Aorta (tissue), 1 donor: ENCODE data around the genes PEPD, LSM14A, ZNF302 and USF2.

DNA sequence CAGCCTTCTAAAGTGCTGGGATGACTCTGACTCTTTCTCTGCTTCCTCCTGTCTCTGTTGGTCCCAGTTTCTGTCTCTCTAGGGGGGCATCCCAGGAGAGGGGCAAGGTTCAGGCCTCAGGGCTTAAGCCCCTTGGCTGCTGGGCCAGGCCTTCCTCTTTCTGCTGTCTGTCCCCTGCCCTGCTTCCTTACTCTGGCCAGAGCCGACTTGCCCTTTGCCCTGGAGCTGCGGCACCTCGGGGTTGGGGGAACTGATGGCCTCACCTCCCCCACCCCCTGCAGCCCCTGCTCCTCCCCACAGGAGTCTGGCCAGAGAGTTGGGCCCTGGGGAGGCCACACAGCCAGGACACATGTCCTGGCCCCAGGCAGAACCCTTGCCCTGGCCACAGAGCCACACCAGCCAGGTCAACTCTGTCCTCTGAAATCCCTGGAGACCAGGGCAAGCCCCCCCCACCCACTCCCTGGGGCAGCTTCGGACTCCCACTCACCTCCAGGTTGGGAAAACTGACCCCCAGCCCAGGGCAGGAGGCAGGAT is 23.8 kb downstream of the CEBPA start:
- PRO-cap = no peak

GRCh38 chr19:33301936-33302365 is 383 bp downstream of the CEBPA start:
- PRO-cap = no peak

GRCh38 chr19:33426820-33427050 is 53.2 kb downstream of the CEBPG start:
- PRO-cap = no peak

DNA sequence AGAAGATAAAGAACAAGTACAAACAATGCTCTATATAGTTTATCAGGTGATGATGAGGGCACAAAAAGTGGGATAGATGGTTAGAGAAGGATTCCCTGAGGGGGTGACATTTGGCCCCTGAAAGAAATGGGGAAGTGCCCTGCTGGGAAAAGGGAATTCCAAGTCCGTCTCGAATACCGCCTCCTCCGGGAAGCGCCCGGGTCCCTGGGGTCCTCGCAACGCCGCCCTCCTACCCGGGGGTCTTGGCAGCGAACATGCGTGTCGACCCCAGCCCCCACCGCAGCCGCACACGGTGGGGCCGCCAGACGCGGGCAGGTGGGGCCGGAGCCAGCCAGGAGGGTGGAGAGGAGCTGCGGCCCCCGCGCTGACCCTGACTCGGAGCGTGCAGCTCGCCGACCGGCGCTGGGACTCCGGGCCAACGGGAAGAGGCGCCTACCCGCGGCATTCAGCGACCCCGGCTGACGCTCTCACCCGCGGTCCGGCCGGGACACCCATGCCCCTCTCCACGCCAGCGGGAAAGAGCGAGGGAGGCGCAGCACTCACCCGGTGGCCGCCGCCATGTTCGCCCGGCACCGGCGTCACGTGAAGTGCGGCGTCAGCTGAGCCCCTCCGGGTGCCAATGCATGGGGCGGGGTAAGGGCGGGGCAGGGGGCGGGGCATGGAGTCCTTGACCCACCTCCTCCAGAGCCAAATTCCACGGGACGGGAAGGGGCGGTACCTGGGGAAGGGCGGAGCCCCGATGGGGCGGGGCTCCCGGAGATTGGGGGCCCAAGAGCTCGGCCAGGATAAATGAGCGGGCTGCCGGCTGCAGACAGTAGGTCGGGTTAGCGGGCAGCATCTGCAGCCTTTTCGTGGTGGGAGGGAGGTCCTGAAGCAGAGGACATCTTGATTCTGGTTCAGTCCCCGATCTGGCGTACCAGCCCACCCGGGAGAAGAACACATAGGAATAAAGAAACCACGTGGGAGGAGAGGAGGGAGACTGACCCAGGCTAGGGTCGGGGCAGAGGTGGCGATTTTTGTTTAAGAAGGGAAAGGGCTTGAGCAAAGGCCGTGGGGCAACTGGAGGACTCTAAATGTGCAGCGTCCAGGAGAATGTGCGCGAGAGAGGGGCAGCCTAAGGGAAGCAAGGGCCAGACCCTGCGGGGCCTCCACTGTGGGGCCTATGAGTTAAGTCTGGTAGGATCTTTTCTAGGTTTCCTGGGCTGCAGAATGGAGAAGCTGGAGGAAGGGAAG is at the start of gene PEPD:
Gene PEPD, minus strand, starts transcription at position 591 of the 1,233 bp plus-strand sequence.
- PRO-cap = bidirectional peak, plus-strand start at position 788 of the sequence, minus-strand start at position 556 of the sequence

DNA sequence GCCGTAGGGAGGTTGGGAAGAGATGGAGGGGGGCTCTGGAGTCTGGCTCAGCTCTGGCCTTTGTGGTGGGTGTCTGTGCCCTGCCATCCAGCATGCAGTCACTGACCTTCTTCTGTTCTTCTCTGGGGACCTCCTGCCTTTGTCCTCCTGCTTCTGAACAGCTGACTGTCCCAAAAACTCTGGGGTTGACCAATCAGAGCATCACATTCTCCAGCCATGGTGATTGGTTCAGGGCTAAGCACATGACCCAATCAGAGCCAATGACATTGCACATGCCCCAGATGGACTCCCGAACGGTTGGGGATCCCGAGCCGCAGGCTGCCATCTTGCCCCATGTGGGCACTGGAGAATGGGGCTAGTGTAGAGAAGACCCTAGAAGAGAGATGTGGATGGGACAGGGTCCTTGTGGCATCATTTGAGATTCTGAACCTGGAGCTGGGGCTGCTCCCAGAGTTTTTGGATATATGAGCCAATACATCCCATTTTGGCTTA is 31.3 kb upstream of the PEPD start:
- PRO-cap = no peak

DNA sequence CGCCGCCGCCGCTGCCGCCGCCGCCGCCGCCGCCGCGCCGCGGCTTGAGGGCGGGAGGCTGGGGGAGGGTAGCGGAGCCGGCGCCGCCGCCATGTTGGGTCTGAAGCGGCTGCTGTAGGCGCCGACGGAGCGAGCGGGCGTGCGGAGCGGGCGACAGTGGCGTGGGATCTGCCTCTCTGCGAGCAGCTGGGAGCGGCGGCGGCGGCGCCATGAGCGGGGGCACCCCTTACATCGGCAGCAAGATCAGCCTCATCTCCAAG is at the start of gene LSM14A:
Gene LSM14A, plus strand, starts transcription at position 71 of the 260 bp plus-strand sequence.
- PRO-cap = bidirectional peak, plus-strand start at position 47 of the sequence, minus-strand start outside the sequence

DNA sequence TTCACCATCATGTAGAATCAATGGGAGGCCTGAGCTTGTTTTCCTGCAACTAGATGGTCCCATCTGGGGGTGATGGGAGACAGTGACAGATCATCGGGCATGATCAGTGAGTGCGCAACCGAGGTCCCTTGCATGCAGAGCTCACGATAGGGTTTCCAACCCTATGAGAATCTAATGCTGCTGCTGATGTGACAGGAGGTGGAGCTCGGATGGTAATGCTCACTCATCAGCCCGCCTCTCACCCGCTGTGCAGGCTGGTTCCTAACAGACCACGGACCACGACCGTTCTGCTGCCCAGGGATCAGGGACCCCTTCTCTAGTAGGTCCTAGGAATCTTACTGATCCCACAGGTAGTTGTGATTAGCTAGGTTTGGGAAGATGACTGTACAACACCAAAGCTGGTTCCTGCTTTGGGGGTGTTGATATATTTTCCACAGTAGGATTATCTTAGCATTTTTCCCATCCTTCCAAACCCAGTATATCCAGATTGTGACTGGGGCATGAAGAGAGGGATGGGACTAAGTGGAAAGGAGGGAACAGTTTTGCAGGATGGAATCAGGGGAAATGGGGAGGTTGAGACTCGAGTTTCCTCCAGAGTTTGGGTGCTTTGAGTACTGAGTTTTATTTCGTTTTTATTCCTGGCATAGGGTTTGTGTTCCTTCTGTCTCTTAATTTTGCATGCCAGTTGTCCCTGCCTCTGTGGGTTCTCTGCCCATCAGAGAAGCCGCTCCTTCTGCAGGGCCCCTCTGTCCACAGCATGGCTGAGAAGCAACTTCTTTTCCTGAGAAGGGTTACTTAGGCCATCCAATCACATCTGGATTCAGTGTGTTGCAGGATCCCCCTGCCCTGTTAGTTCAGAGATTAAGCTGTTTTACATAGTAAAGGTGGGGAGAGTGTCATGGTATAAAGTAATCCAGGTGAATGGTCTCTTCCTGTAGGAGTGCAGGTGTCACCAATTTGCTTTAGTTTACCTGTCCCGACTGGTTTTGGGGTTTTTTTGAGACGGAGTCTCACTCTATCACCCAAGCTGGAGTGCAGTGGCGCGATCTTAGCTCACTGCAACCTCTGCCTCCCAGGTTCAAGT is 23.2 kb upstream of the GARRE1 start:
- PRO-cap = no peak

GRCh38 chr19:34366731-34366990 is 1.7 kb downstream of the GPI start:
- PRO-cap = no peak

- PRO-cap = no peak
Measured at GRCh38 chr19:34392861-34393540, 11.2 kb upstream of the PDCD2L start.

GRCh38 chr19:34667519-34668437 is 9.2 kb downstream of the SCGB2B2 start:
- PRO-cap = no peak

DNA sequence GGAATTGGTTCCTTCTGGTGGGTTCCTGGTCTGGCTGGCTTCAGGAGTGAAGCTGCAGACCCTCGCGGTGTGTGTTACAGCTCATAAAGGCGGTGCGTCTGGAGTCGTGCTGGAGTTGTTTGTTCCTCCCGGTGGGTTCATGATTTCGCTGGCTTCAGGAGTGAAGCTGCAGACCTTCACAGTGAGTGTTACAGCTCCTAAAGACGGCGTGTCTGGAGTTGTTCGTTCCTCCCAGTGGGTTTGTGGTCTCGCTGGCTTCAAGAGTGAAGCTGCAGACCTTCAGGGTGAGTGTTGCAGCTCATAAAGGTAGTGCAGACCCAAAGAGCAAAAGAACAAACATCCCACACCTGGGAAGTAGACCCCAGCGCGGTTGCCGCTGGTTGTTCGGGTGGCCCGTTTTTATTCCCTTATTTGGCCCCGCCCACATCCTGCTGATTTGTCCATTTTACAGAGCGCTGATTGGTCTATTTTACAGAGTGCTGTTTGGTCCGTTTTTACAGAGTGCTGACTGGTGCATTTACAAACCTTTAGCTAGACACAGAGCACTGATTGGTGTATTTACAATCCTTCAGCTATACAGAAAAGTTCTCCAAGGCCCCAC is 1.2 kb downstream of the SCGB2B2 start:
- PRO-cap = no peak

GRCh38 chr19:34677151-34678081 is at the start of gene ZNF302:
ZNF302 (plus strand) TSS chr19:34677678.
- PRO-cap = bidirectional peak, plus-strand start at chr19:34677739, minus-strand start at chr19:34677506; bidirectional peak, plus-strand start at chr19:34678004, minus-strand start at chr19:34677911

GRCh38 chr19:34772174-34772643 is 806 bp downstream of the ZNF599 start:
- PRO-cap = no peak

GRCh38 chr19:35033452-35034168 is 3.3 kb downstream of the SCN1B start:
- PRO-cap = no peak

DNA sequence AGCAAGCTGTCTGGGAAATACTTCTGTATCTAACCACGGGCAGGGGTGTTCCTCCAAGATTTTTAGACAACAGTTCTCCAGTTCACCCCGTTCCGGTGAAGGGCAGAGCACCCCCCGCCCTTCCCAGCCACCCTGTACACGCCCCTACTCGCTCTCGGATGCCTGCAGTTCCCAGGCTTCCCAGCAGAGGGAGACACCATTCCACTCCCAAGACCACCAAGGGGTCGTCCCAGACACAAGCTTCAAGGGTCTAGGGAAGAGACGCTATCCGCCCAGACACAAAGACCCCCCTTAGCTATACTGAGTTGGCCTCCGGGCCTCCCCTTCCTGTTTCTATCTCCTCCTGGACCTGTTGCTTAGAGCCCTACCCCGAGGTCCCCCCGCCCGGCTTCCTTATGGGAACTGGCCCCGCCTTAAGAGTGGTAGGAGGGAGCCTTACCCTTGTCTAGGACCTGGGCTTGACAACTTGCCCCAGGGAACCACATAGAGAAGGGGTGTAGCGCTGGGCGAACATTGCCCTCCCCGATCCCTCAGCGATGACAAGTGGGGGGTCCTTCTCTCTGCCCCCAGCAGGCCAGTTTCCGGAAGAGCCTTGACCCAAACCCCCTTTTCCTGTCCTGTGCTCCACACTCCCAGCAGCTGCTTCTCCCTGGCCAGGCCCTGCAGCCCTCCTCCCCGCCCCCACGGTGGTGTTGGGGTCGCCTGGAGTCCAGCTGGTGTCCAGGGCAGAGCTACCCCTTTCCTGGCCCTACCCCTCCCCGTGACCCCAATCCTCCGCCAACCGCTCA is 836 bp upstream of the FXYD3 start:
- PRO-cap = no peak

DNA sequence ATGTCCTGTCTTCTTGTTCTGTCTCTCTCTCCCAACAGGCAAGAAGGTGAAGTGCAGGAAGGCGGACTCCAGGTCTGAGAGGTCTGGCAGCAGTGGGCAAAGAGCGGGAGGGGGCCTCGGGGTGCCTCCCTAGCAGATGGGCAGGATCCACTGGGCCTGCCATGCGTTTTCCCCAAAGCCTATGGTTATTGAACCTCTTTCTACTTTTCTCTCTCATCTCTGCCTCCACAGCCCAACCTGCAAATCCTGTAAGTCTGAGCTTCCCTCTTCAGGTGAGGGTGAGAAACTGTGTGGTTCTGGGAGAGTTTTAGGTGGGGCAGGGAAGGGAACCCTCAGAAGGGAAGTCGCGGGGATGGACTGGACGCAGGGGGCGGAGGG is 3.1 kb upstream of the FXYD5 start:
- PRO-cap = no peak

DNA sequence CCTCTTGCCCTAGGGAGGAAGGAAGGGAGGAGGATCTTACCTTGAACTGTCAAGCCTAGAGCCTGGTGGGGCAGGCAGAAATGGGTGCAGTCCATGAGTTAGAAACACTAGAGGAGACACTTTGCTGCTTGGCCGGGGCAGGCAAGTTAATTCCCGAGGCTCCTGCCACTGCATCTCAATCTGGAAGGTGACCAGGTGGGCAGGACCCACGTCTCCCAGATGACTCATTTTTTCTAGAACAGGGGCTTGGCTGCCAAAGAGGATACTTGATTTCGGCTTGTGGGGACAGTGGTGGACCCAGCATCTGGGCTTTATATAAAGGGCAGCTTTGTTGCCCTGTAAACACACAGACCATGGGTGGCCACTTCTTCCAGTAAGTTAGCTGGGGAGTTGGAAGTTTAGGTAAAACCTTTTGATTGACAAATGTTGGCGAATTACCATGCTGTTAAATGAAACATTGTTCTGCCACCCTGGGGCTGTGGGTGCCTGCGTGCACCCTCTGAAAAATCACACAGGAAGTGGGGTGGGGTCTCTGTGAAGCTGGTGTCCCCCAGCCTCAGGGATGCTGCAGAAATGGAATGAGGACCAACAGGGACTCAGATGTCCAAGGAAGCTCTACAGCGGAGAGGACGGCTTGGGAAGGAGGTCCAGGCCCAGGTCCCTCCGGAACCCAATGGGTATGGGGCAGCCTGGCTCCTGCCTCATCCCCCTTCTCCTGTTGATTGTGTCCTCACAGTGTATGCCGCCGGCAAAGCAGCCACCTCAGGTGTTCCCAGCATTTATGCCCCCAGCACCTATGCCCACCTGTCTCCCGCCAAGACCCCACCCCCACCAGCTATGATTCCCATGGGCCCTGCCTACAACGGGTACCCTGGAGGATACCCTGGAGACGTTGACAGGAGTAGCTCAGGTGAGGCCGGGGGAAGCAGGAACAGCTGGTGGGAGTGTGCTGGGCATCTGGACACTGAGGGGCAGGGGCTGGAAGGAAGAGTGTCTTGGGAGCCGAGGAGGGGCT is 2.8 kb upstream of the USF2 start:
- PRO-cap = no peak

- PRO-cap = no peak
Measured at GRCh38 chr19:35266943-35267938, 1.5 kb upstream of the USF2 start.

GRCh38 chr19:35268772-35269188 is at the start of gene USF2:
USF2 (plus strand) TSS chr19:35268962.
- PRO-cap = bidirectional peak, plus-strand start at chr19:35268962, minus-strand start at chr19:35268920

- PRO-cap = no peak
Measured at GRCh38 chr19:35279279-35279864, 3.0 kb upstream of the HAMP start.